Fibroblast of the aortic adventitia (primary cell): ENCODE data around the genes ERCC1, FBXO46 and DMPK.

- CAGE, long polyA plus RNA = start-site peak on the minus strand at chr19:45423853-45423932, 555 and 10 reads in 2 replicates
These were observed at the start of gene ERCC1 for GRCh38 chr19:45423617-45424916. Gene ERCC1 (minus strand): TSS chr19:45423917.

DNA sequence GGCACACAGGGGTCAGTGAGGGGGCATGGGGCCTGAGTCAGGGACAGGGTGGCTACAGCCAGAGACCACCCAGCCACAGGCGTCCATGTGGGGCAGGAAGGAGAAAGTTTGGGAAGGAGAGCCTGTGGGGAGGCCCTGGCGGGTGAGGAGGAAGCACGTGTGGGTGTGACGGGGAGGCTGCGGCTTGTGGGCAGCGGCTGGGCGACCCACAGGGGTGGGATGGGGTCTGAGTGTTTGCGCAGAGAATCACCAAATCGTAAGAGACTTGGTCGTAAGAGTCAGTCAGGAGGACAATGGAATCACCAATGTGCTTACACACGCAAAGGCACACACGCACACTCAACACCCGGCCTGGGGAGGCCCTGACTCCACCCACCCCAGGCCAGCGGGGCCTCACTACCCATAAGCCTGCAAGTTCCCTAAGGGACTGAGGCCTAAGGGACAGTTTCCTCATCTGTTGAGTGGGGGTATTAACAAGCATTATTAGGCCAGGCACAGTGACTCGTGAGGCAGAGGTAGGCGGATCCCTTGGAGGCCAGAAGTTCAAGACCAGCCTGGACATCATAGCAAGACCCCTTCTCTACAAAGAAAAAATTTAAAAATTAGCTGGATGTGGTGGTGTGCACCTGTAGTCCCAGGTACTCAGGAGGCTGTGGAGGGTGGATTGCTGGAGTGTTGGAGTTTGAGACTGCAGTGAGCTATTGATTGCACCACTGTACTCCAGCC is 11.6 kb upstream of the FOSB start:
- CAGE, long polyA plus RNA = no peak

DNA sequence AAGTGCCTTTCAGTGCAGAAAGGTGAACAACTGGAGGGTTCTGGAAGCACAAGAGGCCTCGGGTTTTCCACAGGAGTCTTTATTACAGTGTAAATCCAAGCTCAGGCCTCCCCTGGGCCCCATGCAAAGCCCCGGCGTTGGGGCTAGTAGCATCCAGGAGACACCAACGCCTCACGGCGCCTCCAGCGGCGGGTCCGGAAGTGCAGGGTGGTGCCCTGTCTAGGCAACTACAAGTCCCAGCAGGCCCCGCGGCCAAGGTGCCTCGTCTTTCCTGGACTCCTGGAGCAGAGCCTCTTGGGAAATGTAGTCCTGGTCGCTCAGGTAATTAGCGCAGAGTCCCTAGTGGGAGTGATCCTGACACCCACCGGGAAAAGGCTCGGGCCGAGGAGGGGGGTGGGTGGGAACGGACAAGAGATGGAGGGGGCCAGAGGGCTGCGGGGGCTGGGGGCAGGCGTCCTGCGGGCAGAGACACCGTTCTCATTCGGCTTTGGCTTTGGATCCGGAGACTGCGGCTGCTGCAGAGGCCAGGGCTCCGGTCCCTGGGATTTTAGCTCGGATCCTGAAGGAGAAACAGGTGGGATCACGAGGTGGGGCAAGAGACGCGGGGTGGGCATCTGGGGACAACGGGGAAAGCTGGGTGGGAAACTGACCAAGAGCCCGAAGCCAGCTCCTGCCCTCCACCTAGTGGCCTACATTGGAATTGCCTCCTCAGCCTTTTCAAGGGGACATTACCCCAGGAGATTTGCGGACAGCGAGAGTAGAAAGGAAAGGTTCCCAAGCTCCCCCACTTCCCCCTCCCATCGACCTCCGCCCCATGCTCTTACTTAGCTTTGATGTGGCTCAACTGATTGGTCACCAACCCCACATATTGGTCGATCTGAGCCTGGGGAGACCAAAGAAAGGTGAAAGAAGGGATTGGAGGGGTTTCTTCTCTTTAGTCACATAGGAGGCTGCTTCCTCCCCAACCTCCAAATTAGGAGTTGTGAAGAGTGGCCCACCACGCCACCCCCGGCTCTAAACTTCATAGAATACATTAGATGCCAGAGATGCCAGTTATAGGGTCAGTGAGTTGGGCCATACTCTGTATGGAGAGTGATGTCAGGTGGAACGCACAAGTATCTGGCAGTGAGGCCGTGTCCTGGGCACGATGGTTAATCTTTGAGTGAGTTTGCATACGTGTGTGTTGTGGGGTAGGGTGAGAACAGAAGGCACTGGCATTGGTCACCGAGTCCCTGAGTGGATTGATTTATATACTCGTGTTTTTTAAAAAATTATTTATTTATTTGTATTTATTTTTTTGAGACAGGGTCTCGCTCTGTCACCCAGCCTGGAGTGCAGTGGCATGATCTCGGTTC is 11.1 kb downstream of the RTN2 start:
- CAGE, long polyA plus RNA = no peak

- CAGE, long polyA plus RNA = no peak
These were observed 3.9 kb downstream of the RTN2 start for GRCh38 chr19:45492596-45493763.

DNA sequence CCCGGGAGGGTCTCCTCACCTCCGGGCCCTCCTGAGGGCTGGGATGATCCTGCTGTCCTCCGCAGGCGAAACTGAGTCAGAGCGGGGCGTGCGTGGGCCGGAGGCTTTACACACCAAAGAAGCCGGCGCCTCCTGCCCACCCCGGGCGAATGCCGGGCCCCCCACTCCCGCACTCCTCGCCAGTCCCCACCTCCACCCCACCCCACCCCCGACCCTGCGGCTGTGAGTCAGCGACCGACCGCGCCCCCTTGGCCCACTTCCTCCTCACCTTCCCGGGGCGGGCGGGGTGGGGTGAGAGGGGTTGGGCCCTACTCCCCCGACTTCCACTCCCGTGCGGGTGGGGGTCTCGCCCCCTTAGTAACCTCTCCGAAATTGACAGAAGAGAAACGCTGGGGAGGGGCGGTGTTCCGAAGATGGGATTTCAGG is 600 bp upstream of the VASP start:
- CAGE, long polyA plus RNA = no peak

GRCh38 chr19:45521116-45521589 is 13.9 kb downstream of the VASP start:
- CAGE, long polyA plus RNA = no peak

DNA sequence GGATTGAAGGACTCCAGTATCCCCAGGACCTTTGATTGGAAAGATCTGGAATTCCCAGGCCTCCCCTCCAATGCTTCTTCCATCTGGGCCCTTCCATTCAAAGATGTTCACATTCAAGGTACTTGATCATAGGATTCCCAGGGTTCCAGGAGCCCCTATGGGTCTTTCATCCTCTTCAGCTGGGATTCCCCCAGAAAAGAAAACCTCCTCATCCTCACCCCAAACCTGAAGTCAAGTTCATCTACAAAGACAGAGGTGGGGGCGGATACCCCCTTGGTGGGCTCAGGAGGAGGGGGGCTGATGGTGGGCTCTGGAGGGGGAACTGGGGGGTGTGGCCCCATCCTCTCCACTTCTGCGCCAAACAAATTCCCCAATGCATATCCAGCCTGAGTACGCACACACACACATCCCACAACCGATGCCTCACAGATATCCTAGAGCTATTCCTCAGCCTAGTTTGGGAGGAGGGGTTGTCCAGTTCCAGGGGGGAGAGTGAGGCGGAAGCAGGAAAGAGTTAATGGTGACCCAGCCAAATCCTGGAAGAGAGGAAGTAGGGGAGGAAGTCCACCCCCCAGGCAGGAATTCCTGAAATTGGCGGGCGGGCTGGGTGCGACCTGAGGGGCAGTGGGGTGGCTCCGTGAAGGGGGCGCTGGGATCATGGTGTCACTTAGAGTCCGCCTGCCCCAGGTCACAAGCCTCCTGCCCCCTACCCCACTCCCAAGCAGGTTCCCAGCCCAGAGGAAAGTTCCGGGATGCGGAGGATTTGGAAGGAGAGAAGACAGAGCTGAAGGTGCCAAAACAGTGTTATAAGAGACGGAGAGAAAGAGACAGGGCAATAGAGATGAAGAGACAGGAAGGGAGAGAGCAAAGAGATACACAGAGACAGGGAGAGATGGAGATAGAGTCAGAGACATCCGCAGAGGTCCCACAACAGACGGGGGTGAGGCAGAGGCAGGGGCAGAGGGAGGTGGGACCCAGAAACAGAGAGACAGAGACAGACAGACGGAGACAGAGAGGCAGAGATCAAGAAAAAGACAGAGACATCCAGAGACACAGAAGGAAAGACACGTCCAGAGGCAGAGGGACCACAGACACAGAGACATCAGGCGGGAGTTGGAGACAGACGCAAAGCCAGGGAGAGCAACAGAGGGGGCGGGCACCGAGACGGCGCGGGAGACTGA is 810 bp downstream of the GPR4 start:
- CAGE, long polyA plus RNA = no peak

DNA sequence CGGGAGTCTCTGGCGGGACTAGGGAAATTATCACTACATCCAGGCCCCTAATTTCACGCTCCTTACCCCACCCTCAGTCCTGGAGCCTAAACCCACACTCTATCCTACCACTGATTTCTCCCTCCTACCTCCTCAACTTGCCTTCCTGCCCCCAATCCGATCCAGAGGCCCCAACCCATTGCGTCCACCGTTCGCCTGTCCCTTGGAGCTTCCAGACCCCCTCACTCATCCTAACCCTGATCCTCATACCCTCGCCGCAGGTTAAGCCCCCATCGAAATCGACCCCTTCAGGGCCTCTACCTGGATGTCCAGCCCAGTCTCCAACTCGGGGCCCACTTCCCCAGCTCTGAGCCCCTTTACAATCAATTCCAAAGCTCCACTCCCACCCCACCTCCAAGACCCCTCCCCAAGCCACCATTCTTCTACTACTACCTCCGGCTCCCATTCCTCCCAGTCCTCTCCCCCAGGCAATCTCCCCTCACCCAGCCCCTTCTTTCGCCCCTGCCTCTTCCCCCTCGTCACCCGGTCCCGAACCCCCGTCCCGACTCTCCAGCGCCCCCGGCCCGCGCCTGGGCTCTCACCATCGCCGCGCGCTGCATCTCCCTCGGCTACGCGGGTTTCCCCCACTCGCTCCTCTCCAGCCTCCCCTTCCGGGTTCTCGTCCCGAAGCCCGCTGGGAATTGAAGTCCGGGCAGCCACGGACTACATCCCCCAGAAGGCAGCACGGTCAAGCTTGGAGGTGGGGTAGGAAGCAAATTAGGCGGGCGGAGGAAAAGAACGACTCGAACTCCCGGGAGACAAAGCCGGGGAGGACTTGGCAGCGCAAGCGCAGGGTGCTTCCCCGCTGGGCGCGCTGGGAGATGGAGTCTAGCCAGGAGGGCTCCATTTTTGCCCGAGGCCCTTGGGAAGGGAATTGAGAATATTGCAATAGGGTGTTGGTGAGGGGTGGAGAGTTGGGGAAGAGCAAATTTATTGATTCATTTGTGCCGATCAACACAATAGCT is at the start of gene FBXO46:
FBXO46 (minus strand) TSS at position 629 of the 1,004 bp plus-strand sequence.
- CAGE, long polyA plus RNA = no peak

GRCh38 chr19:45782152-45782736 is at the start of gene DMPK:
Gene DMPK (minus strand): TSS chr19:45782490.
- CAGE, long polyA plus RNA = no peak

GRCh38 chr19:45816453-45817616 is 1.7 kb upstream of the RSPH6A start:
- CAGE, long polyA plus RNA = no peak

- CAGE, long polyA plus RNA = no peak
These were observed 8.8 kb upstream of the RSPH6A start for GRCh38 chr19:45823567-45824582.

DNA sequence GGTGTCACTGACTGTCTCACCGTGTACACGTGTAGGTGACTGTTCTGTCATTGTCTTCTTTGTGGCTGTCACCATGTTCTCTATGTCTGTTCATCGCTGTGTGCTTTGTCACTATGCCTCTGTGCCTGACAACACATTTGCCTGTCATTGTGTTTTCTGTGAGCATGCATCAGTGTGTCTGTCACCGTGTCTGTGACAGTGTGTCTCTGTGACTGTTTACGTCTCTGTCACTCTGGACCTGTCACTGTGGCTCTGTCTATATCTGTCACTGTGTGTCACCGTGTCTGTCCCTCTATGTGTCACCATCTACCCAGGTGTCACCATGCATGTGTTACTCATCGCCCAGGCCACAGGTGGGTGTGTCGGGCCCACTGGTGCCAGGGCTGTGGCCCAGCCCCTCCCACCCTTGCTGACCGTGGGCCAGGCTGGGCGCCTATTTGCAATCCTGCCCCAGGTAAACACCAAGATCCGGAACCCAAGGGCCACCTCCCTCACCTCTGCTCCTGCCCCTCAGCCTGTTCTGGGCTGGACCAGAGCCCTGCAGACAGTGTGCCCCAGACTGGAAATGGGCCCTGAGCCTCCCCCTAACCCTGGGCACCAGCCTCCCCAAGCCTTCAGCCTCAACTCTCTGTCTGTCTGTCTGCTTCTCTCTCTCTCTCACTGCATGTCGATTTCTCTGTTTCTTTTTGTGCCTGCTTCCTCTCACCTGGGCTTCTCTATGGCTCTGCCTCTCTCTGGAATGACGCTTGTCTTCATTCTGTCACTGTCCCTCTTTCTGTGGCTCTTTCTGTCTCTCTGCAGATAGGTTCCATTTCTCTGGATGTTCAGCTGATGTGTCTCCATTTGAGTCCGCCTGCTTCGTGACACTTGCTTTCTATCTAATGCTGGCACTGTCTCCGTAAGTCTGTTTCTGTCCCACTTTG is 7.7 kb downstream of the IRF2BP1 start:
- CAGE, long polyA plus RNA = no peak

- CAGE, long polyA plus RNA = no peak
These were observed 469 bp downstream of the IRF2BP1 start for GRCh38 chr19:45885563-45885781.

- CAGE, long polyA plus RNA = no peak
These were observed 575 bp upstream of the IRF2BP1 start for GRCh38 chr19:45886333-45887098.

DNA sequence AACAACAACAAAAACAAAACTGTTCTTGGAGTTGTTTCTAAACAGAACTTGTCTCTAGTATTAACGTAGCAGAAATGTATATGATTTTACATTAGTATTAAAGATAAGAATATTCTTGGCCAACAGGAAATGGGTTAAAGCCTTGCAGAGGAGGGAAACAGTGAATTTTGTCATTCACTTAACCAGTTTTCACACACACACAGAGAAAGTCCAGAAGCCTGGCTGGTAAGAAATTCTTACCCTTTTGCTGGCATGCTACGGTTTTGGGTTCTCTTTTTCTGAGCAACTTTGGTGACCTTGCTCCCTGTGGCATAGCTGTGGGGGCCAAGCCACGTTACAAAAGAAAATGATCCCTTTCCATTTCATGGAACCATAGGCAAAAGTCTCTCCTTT is 7.5 kb upstream of the IGFL3 start:
- CAGE, long polyA plus RNA = no peak

DNA sequence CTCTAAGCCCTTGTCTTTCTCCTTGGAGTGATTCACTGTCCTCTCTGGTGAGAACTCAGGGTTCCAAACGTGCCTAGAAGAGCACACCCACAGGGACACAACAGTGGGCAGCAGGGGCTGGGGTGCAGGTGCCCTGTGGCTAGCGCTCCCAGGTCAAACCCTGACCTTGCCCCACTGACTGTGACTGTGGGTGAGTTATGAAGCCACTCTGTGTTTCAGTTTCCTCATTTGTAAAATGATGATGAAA is 37.6 kb upstream of the IGFL1 start:
- CAGE, long polyA plus RNA = no peak

GRCh38 chr19:46201283-46201974 is 28.1 kb upstream of the IGFL1 start:
- CAGE, long polyA plus RNA = no peak

GRCh38 chr19:46211519-46212025 is 18.0 kb upstream of the IGFL1 start:
- CAGE, long polyA plus RNA = no peak

- CAGE, long polyA plus RNA = no peak
These were observed 2.9 kb downstream of the HIF3A start for GRCh38 chr19:46299556-46300250.

DNA sequence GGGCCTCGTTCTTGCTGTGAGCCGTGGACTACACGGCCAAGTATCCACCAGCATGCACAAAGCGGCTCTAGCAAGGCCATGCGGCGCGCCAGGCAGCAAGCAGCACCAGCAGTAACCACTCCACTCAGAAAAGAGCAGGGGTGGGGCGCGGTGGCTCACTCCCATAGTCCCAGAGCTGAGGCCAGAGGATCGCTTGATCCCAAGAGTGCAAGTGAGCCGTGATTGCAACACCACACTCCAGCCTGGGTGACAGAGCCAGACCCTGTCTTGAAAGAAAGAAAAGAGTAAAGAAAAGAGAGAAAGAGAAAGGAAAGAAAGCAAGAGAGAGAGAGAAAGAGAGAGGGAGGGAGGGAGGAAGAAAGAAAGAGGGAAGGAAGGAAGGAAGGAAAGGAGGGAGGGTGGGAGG is 4.6 kb downstream of the CCDC8 start:
- CAGE, long polyA plus RNA = no peak